Amniotic epithelial cell (primary cell): ENCODE data around the gene PBOV1.

DNA sequence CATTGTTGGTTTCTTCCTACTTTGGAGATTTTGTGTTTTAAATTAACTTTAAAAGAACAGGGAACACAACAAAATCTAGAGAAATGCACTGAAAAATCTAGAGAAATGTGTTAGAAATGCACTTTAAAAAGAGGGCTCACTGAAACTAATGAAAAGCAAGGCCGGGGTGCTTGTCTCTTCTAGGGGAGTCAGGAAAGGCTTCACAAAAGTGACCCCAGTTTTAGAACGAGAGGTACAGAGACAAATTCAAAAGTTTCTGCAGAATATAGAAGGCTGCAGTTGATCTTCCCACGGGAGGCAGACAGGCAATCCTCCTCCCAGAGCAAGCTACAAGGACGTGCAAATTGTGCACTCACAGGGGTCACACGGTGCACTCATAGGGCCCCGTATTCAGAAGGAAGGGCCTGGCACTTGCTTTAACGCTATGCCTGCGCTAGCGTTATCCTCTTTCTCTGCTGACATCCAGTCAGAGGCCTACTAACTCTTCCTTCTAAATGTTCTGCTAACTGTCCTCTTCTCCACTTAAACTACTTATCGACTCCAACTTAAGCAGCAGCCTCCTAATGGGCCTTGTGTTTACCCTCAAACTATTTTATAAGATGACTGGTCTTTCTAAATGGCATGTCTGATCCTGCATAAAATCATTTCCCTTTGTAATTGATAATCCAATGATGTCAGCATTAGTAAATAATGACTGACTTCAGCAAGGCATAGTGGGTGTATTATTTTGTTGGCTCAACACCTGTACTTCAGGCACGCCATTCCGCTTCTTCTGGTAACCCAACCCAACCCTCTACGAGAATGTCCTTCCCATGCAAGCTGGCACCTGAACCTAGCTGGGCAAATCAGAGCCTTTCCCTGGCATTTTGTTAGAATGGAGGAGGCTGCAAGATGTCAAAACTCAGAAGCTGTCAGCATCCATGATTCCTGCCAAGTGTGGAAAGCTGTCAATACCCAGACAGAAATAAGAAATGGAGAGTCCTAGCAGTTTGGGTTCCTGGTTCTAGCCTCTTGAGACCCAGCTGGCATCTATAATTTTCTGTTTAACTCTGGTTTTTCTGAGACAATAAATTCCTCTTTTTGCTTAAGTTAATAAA lies 2.2 kb downstream of the IFNGR1 start:
- RRBS: no CpG with 5 or more reads among the region's 13 CpGs

DNA sequence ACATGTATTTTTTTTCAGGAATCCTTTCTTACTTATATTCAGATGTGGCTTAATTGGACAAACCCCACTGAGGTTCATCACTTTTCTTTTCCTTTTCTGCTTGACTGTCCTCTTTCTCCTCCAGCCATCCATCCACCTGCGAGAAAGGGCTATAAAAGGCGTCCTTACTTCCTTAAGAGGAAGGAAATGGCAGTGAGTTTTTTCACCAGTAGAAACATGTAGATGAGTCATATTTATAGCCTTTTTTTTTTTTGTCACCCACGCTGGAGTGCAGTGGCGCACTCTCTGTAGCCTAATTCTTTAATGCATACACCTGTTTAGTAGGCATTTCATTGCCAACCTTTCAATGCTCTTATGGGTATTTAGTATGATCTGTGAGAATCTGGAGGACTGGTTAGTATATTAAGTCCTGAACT lies 15.3 kb upstream of the IFNGR1 start:
- RRBS: no CpG with 5 or more reads among the region's 4 CpGs

- RRBS: no CpG with 5 or more reads among the region's 5 CpGs
Observed at GRCh38 chr6:137707451-137707889, 159.6 kb upstream of the TNFAIP3 start.

DNA sequence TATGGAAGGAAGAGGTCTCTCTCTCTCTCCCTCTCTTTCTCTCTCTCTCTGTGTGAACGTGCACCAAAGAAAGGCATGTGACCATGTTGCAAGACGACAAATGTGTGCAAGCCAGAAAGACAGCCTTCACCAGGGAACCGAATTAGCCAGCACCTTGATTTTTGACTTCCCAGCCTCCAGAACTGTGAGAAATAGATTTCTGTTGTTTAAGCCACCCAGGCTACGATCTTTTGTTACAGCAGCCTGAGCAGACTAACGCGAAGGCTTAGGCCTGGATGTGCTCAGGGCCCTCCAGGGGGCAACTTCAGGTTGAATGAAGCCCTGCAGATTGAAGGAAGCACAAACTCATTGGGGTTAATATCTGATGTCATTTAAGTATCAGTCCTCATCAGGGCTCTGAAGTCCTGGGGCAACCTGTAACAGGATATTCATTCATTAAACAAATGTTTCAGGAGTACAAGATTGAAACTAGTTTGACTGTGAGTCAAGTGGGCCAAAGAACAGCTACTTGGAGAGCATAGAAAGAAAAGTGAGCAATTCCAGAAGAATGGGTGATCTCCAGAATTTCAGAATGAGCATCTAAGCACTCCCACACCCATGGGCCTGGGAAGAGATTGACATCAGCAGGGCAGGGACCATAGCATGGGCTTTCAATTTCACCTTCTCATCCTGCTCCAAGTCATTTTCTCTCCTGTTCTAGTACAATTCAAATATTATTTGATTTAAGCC lies 157.3 kb upstream of the TNFAIP3 start:
- RRBS: no CpG with 5 or more reads among the region's 6 CpGs

DNA sequence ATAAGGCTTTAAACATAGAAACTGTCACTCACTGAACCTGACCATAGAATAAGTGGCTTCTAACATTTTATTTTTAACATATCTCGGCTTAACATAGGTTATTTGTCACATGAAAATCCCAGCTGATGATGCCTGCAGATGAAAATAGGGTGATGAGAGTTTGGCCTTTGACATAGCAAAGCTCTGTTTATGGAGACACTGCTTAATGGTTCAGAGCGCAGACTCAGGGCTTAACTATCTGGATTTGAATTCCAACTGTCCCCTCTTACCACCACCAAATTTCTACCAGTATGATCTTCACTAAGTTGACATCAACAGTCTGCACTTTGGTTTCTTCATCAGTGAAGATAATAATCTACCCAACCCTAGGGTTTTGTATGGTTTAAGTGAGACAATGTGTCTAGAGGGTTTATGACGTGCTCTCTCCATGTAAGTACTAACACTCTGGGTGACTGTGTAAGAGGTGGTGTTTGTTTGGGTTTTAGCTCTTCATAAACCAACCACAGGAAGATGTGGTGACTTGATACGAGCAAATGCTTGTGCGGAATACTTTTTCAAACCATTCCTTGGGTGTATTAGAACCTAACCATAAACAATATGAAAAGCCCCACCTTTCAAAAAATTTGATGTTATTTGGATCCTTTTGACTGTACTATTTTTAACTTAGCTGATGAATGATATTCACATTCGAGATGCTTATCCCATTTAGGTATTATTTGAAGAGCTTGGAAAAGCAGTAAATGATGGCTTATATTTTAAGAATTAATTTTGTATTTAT lies 151.4 kb upstream of the TNFAIP3 start:
- RRBS: no CpG with 5 or more reads among the region's 6 CpGs

GRCh38 chr6:137762460-137762941 lies 104.6 kb upstream of the TNFAIP3 start:
- RRBS: no CpG with 5 or more reads among the region's 1 CpG

- RRBS: no CpG with 5 or more reads among the region's 8 CpGs
Observed at GRCh38 chr6:137829028-137830195, 37.6 kb upstream of the TNFAIP3 start.

DNA sequence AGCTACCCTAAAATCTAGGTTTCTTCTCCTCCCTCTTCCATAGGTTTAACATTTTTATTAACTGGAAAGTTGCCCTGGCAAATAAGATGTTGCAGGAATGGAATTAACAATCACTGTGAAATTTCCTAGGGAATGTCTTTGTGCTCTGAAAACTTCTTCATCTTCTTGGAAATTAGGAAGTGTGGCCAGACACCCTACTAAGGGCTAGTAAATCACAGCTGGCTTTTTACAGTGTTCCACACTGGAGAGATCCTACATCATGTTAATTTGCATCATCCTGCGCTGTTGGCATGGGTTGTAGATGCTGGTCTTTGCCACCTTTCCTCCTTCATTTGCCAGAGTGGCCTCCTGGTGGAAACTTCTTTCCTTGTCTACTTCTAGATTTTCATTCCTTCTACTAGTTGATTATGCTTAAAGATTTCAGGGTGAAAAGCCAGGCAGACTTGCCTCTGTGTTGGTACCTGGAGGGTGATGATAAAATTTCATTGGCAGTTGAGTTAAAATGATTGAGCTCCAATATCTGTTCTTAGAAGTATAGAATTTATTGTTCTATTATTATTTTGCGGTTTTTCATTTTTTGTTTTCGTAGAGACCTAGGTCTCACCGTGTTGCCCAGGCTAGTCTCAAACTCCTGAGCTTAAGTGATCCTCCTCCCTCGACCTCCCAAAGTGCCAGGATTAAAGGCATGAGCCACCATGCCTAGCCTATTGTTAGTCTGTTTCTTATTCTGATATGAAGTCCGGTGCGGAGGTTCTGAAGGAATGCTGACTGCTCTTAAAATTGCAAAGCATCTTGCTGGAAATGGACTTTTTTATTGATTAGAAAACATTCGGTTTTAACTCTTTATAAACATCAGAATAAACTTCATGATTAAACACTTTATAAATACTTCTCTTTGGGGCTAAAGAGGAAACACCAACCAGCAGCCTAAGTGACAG lies 2.9 kb downstream of the TNFAIP3 start:
- RRBS: no CpG with 5 or more reads among the region's 8 CpGs

GRCh38 chr6:137875012-137875770 lies 8.1 kb downstream of the TNFAIP3 start:
- RRBS: no CpG with 5 or more reads among the region's 11 CpGs

DNA sequence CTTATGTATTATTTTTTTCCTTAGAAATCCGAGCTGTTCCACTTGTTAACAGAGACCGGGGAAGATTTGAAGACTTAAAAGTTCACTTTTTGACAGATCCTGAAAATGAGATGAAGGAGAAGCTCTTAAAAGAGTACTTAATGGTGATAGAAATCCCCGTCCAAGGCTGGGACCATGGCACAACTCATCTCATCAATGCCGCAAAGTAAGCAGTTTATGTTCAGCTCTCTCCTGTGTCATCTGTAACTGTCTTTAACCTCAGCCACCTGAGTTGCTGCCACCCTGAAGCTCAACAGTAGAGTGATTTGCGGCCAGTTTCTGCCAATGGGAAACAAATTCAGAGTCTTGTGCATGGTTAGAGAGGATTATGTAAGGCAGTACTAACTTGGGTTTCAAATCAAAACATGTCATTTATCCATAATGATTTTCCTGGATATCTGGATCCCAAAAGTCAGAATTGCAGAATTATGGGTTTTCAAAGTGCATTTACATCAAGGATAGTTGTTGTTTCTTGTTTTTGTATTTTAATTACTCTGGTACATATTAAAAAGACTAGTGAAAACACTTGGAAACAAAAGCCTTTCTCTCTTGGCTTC lies 10.1 kb downstream of the TNFAIP3 start:
- RRBS: no CpG with 5 or more reads among the region's 5 CpGs

GRCh38 chr6:137879387-137880358 lies 12.6 kb downstream of the TNFAIP3 start:
- RRBS: no CpG with 5 or more reads among the region's 12 CpGs

- RRBS: no CpG with 5 or more reads among the region's 1 CpG
Observed at GRCh38 chr6:137910421-137910904, 43.4 kb downstream of the TNFAIP3 start.

- RRBS: no CpG with 5 or more reads among the region's 2 CpGs
Observed at GRCh38 chr6:137940086-137940586, 73.1 kb downstream of the TNFAIP3 start.

GRCh38 chr6:138037047-138037601 lies 70.1 kb downstream of the PERP start:
- RRBS: no CpG with 5 or more reads among the region's 6 CpGs

DNA sequence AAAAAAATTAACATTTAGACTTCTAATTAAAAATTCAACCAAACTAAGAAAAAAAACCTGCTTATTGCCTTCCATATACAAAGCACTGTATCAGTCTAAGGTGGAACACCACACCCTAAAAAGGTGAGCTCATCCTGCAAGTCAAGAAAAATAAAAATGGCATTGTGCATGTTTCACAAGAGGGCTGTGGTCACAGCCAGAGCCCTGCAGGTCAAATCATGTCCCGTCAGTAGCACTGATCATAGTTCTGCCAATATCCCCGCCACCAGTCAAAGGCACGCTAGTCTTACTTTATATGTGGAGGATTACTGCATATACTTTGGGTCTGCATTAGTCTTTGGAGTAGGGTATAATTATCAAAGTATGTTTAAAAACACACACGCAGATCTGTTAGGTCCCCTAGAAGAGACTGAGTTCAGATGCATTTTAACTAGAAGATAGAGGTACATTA lies 1.8 kb downstream of the PERP start:
- RRBS: no CpG with 5 or more reads among the region's 4 CpGs

DNA sequence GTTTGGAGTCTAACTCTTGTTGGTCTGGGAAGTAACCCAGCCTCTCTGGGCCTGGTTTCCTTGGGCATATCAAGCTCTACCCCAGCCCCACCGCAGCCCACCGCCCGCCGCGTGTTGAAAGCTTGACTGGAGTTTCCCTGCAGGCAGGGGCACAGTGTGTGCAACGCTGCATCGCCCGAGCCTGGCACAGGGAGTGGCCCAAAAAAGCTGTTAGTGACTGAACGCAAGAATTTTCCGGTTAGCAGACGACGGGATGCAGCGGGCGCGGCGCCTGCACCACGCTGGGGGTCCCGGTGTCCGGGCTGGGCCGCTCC lies 475 bp upstream of the ARFGEF3 start:
- RRBS: 3% methylated on average over 9 of the region's 20 CpGs

DNA sequence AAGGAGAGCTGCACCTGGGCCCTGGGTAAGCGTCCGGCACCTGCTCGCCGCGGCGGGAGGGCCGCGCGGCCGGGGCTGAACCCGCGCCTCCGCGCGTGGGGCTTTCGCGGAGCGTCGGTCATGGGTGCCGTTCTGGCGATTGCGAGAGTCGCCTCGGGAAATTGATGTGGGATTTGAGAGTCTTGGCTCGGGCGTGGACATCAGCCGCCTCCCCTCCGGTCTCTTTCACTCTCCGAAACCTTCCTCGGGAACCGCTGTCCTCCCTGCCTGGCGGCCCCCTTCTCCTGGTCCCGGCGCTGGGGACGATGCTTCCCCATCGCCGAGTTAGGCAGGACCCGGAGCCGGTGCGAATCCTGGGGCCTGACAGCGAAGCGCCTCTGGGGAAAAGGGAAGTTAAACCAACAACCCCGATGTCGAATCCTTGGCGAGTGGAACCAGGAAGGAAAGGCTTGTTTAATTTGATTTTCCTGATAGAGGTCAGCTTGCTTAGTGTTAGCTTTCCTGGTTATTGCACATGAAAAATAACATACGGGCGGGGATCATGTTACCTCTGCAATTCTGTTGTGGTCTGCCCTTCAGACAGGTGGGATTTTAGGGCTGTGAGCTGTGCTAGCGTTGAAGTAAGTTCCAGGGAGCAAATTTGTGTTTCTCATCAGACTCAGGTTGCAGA lies 543 bp downstream of the ARFGEF3 start:
- RRBS: 3% methylated on average over 20 of the region's 48 CpGs

GRCh38 chr6:138218201-138218834 lies at the start of gene PBOV1:
Gene PBOV1 (minus strand): TSS chr6:138218491.
- RRBS: no CpG with 5 or more reads among the region's 3 CpGs

DNA sequence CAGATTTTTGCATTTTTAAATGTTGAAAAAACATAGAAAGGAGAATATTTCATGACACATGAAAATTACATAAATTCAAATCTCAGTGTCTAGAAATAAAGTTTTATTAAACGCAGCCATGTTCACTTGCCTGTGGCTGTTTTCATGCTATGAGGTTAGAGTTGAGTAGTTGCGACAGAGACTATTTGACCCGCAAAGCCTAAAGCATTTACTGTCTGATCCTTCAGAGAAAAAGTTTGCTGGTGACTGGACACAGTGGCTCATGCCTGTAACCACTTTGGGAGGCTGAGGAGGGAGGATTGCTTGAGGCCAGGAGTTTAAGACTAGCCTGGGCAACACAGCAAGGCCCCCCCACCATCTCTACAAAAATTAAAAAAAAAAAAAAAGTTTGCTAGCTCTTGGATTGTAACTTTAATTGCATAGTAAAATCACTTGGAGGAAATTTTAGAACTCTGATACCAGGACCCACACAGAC lies 9.2 kb downstream of the SMIM28 start:
- RRBS: no CpG with 5 or more reads among the region's 3 CpGs

- RRBS: no CpG with 5 or more reads among the region's 2 CpGs
Observed at GRCh38 chr6:138718942-138719590, 54.5 kb upstream of the CCDC28A start.